Paraaortic lymph node (tissue), 1 donor: ENCODE data around the genes TMCO6, PCDHA9, PCDHB2 and SLC25A2.

DNA sequence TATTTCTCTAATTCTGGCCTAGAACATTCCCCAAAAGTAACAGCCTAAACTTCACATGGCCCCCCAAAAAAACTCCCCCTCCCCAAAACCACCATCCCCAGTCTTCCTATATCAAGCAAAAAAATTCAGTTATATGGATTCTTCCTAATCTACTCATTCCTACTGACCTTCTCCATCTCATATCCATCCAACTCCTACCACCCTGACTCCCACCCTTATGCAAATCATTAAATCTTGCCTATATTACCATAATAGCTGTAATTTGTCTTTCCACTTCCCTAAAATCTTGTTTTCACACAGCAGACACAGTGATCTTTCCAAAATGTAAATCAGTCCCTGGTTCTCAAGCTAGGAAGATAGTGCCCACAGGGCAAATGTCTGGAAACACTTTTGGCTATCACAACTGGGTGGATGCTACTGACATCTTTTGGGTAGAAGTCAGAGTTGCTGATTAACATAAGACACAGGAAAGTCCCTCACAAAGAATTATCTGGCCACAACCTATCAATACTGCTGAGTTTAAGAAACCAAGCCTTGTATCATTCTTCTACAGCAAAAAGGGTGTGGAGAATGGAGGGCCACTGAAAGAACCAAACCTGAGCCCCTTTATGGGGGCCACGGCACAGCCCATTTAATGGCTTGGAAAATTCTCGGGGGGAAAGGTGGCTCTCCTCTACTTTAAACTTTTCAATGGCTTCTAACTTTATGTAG lies 1.4 kb downstream of the SRA1 start:
- PRO-cap, result no peak

DNA sequence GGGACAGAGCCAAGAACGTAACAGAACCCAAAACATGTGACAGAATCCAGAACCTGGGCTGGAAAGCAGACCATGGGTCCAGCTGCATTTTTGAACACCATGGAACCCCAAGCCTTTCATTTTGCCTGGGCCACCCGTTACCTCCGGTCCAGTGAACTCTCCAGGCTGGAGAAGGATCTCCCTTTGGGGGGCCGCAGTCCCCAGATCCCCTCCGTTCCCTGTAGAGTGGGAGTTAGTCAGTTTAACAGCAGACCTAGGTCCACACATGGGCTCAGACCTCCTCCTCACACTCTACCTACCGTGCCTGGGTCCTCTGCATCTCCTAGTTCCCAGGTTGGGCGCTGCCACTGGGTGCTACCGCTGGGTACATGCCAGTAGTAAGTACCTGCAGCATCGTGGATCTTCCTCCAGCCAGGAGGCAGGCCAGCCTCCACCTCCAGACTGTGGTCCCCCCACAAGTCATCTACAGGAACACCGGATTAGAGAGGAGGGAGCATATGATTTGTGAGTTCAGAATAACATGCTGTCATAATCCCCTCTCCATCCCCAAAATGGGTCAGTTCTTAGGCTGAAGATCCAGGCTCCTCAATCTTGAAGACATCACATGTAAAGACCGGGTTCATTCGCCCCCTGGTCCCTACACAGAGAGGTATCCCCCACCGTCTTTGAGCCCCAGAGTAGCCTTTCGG lies 801 bp downstream of the APBB3 start:
- PRO-cap, result no peak

DNA sequence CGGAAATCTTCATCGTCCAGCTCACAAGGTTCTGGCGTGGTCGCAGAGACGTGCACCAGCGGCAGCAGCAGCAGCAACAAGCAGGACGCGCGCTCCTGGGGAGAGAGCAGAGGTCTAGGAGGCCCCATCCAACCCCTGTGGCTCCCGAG lies 215 bp downstream of the CD14 start:
- PRO-cap, result no peak

- PRO-cap, result bidirectional peak, plus-strand start at chr5:140639469, minus-strand start at chr5:140639138
These were observed at the start of gene TMCO6 for GRCh38 chr5:140639049-140640042. TSS of gene TMCO6 (plus strand) at chr5:140639451.

DNA sequence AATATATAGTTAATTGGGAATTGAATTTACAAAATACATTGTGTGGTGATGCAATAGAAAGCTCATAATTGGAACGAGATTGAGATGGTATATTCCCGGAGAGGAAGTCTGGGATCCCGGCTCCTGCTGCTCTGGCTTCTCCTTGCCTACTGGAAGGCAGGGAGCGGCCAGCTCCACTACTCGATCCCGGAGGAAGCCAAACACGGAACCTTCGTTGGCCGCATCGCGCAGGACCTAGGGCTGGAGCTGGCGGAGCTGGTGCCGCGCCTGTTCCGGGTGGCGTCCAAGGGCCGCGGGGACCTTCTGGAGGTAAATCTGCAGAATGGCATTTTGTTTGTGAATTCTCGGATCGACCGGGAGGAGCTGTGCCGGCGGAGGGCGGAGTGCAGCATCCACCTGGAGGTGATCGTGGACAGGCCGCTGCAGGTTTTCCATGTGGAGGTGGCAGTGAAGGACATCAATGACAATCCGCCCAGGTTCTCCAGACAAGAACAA lies 326 bp downstream of the PCDHA5 start:
- PRO-cap, result no peak

DNA sequence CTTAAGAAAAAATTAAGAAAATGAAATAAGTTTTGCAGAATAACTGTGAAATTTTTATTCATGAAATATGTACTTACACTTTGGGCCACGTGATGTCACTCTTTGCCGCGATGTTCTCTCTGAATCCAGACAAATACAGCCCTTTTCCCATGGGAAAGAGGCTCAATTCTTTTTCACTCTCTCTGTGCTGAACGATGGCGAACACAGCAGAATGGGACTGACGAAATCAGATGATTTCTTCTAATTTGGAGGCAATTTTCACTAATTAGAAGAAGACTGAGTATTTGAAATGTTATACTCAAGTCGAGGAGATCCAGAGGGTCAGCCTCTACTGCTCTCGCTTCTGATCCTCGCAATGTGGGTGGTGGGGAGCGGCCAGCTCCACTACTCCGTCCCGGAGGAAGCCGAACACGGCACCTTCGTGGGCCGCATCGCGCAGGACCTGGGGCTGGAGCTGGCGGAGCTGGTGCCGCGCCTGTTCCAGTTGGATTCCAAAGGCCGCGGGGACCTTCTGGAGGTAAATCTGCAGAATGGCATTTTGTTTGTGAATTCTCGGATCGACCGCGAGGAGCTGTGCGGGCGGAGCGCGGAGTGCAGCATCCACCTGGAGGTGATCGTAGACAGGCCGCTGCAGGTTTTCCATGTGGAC lies at the start of gene PCDHA9:
TSS of gene PCDHA9 (plus strand) at position 176 of the 649 bp plus-strand sequence.
- PRO-cap, result no peak

GRCh38 chr5:140964250-140964984 lies 1.9 kb upstream of the PCDHAC2 start:
- PRO-cap, result no peak

DNA sequence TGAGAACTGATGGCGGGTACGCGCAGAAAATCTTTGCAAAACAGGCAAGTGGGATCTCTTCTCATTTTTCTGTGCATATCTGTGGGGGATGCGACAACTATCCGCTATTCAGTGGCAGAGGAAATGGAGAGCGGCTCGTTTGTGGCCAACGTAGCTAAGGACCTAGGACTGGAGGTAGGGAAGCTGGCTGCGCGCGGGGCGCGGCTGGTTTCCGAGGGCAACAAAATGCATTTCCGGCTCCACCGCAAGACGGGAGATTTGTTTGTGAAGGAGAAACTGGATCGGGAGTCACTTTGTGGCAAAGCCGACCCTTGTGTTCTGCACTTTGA lies 252 bp downstream of the PCDHB1 start:
- PRO-cap, result no peak

- PRO-cap, result no peak
These were observed at the start of gene PCDHB2 for GRCh38 chr5:141094443-141095269. TSS of gene PCDHB2 (plus strand) at chr5:141094615.

GRCh38 chr5:141303851-141304196 lies at the start of gene SLC25A2:
TSS of gene SLC25A2 (minus strand) at chr5:141304049.
- PRO-cap, result no peak

DNA sequence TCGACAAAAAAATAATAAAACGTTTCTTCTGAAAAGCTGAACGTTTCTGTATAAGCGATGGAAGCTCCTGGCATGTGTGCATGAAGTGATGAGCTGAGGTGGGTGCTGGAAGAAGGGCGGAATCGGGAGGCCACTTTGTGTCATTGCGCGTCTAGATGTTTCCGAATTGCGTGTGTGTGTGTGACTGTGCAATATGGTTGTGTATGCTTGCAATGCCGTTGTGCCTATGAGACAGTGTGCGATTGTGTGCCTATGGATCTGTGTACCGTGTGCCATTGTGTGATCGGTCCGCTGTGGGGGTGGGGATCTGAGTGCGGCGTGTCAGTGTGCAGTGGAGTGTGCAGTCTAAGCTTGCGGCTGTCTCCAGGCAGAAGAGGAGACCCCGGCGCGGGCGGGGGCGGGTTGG lies 24.1 kb downstream of the PCDHGC5 start:
- PRO-cap, result no peak

GRCh38 chr5:141529495-141529810 lies 40.6 kb downstream of the PCDHGC5 start:
- PRO-cap, result no peak

GRCh38 chr5:141590822-141591516 lies 27.8 kb downstream of the DIAPH1 start:
- PRO-cap, result no peak

- PRO-cap, result no peak
These were observed 429 bp downstream of the HDAC3 start for GRCh38 chr5:141636186-141636653.

GRCh38 chr5:141704767-141705007 lies 22.7 kb upstream of the ARAP3 start:
- PRO-cap, result no peak

DNA sequence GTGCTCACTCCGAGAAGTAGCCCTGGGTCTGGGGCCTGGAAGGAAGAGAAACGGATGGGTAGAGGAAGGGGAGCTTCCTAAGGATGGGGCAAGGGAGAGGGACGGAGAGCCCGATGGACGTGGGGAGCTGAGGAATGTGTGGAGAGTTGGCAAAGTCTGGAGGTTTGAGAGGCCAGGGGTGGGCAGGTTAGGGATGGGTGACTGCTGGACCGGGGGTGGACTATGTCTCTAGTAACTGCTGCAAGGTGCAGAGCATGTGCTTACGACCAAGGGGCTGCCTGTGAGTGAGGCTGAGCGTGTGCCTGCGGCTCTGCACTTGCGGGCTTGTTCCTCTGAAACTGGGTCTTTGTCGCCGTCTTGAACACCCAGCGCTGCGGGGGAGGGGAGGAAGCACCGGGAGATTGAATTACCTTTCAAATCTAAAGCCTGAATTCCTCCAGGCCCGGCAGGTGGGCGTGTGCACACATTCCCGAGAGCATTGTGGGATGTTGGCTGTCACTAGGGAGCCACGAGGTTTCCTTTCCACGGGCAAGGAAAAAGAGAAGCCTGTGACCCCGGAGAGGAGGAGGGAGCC lies 76.5 kb upstream of the ARAP3 start:
- PRO-cap, result no peak

DNA sequence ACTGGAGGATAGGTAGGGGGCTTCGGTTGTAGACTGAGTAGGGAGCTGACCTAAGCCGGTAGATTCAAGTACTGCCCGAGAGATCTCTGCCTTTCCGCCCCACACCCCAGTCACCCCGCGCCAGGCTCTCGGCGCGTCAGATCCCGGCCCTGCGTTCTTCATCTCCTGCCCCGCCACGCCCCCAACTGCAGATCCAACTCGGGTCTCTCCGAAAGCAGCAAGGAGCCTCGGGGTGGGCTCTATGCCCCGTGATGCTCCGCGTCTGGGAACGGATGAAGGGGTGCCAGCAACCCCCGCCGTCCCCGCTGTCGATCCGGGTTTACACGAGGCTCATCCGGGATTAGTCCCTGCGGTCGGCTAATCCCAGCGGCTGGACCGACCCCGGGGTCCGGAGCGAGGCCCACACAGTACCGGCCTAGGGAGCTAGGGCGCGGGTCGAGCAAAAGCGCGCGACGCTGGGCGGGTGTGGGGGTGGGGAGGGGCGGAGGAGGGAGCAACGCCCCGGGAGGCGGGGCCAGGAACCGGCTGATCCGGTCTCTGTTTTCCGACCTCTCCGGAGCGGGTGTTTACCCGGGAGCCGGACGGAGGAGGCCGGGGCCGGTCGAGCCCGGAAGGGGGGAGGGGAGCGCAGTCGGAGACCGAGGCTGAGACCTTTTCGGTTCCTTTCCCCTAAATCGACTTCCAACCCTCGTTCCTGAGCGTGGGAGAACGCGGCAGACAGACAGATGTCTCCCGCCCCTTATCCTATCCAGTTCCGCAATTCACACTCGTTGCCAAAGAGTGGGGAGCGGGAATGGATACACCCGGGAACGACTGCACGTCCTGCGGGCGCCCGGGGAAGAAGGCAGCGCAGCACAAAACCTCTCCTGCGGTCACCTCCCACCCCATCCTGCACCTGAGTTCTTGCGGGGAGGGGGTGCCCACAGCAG lies 28.7 kb downstream of the PCDH1 start:
- PRO-cap, result unidirectional peak, minus-strand start at position 167 of the sequence; bidirectional peak, plus-strand start at position 556 of the sequence, minus-strand start at position 417 of the sequence

DNA sequence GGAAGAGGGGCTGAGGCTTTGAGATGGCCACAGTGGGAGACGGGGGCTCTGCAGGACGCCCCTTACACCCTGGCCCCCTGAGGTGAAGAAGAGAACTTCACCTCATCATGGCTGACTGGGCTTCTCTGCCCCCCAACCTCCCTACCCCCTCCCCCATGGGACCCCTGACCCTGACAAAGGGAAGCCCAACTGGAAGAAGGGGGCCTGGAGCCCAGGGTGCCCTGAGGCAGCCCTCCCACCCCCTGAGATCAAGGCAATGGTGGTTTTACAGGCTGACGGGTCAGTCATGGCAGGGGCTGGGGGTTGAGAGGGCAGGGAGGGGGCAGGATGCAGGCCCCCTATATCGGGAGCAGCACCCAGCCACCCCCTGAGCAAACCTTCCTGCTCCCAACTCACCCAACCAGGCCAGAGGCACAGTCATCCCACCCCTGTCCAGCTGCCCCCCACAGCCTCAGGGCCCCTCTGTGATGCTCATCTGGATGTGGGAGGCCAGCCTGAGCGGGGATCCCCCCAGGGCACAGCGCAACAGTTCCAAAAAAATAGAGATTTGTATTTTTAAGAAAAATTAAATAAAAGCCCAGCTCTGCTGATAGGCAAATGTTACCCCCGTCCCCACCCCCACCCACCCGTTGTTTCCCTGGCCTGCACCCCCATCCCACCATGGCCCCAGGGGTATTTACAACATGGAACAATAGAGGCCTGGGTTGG lies 25.5 kb downstream of the PCDH1 start:
- PRO-cap, result no peak

- PRO-cap, result no peak
These were observed 21.0 kb downstream of the PCDH1 start for GRCh38 chr5:141856954-141857807.

DNA sequence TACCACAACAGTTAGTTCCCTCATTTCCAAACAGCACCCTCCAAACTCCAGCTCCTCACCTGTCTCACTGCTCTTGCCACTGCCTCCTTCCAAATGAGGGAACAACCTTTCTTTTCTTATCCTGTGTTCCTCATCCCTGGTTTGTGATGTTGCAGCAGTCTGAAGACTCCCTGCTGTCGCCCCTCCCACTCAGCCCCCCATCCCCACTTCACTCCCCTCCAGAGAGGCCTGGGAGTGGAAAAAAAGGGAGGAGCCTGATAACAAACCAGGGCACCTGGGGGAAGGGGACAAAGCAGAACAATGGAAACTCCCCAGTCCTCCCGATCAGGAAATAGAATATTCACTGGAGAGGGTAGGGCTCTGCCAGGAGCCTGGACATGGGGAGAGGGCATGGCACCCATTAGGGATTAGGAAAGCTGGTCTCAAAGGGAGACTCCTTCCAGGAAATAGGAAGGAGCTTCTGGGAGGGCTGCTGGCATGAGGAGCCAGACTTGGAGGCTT lies 20.2 kb downstream of the PCDH1 start:
- PRO-cap, result no peak